Neural progenitor cell (in vitro differentiated cells): ENCODE results near the genes ERLIN1, LBX1, OGA and NFKB2.

DNA sequence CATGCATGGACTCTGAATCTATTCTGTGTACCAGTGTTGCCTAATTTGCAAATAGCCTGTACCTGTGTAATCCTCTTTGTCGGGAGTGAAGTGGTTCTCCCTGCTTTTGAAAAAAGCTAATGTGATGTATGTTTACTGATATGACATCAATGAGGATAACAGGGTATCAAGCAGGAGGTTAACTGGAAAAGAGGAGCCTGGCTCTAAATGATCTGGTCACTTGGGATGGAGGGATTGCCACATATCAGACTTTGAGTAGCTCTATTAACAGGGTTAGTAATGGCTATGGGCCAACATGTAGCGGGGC, 20.0 kb upstream of the CPN1 start:
- RAMPAGE, long total RNA, result no peak

- RAMPAGE, long total RNA, result start-site peak on the plus strand at chr10:100186068-100186190, 11 and 31 reads in 2 replicates
Measured at GRCh38 chr10:100185223-100186273, at the start of gene ERLIN1. ERLIN1 (minus strand) TSS chr10:100186029.

DNA sequence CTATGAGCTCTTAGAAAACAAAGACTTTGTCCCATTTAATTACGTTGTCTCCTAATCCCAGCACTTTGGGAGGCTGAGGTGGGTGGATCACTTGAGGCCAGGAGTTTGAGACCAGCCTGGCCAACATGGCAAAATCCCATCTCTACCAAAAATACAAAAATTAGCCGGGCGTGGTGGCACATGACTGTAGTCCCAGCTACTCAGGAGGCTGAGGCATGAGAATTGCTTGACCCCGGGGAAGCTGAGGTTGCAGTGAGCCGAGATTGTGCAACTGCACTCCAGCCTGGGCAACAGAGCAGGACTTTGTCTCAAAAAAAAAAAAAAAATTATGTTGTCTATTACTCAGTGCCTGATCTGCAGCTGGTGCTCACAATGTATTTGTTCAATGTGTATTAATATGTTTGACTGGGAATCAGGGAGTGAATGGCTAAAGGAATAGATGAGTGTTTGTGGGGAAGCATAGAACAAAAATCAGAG, 5.7 kb upstream of the BLOC1S2 start:
- RAMPAGE, long total RNA, result no peak

GRCh38 chr10:100326923-100327827, 2.9 kb downstream of the PKD2L1 start:
- RAMPAGE, long total RNA, result no peak

DNA sequence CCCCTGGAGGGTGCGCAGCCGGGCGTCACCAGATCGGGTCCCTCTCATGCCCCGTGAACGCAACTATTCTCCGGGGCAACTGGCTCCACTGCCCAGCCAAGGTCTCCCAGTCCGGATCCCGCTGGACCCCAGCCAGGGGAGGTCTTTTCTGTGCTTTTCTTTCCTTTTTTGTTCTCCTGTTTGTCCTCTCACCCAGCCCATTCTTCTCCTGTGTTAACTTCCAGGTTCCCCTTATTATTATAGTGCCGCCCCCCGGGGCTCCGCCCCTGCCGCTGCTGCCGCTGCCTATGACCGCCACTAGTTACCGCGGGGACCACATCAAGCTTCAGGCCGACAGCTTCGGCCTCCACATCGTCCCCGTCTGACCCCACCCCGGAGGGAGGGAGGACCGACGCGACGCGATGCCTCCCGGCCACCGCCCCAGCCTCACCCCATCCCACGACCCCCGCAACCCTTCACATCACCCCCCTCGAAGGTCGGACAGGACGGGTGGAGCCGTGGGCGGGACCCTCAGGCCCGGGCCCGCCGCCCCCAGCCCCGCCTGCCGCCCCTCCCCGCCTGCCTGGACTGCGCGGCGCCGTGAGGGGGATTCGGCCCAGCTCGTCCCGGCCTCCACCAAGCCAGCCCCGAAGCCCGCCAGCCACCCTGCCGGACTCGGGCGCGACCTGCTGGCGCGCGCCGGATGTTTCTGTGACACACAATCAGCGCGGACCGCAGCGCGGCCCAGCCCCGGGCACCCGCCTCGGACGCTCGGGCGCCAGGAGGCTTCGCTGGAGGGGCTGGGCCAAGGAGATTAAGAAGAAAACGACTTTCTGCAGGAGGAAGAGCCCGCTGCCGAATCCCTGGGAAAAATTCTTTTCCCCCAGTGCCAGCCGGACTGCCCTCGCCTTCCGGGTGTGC, 82.2 kb downstream of the PAX2 start:
- RAMPAGE, long total RNA, result no peak

DNA sequence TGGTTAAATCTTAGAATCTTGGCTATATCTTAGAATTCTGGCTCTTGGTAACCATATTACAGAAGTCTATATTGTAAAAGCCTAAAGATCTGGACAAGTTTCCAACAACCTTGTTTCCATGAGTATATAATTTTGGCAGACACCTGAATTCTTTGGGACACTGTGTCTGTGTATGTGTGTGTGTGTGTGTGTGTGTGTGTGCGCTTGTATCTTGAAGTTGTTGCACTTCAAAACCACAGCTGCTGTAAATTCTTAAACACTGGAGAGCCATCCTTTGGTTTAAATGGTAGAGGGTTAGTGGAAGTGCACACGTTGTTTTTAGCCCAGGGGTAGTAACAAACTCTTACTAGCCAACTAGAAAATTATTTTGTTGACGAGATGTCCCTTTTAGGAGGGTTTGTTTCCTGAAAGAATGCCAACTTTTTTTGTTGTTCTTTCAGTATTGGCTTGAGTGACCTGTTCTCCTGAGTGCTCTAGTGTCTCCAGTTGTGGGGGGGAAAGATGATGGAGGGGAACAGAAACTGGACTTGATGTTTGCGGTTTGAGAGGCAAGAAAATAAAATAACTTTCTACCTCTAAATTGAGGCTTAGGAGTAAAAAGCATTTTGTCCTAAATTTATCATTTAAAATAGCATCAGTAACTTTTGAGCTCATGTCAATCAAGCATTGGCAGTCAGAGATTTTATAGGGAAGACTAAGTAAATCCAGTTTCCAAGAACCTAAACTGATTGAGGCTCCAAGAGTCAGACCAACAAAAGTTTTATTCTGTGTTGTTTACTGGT, 6.4 kb upstream of the SEMA4G start:
- RAMPAGE, long total RNA, result no peak

DNA sequence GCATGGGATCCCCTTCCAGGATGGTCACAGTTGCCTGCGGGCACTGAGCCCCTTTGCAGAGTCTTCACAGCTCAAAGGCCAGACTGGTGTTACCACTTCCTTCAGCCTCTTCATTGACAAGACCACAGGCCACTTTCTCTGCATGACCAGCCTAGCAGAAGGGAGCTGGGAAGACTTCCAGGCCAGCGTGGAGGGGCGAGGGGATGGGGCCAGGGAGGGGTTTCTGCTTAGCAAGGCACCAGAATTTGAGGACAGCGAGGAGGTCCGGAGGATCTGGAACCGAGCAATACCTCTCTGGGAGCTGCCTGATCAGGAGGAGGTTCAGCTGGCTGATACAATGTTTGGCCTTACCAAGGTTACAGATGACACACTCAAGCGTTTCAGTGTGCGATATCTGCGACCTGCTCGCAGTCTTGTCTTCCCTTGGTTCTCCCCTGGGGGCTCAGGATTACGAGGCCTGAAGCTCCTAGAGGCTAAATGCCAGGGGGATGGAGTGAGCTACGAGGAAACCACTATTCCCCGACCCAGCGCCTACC, 1.1 kb downstream of the TWNK start:
- RAMPAGE, long total RNA, result no peak

GRCh38 chr10:100999055-100999528, 516 bp upstream of the LZTS2 start:
- RAMPAGE, long total RNA, result no peak

- RAMPAGE, long total RNA, result no peak
Measured at GRCh38 chr10:101123538-101123869, 7.6 kb upstream of the TLX1 start.

- RAMPAGE, long total RNA, result no peak
Measured at GRCh38 chr10:101229326-101230229, at the start of gene LBX1. LBX1 (minus strand) TSS chr10:101229463.

- RAMPAGE, long total RNA, result no peak
Measured at GRCh38 chr10:101510815-101511091, 77.3 kb downstream of the POLL start.

- RAMPAGE, long total RNA, result no peak
Measured at GRCh38 chr10:101781918-101782677, 1.1 kb downstream of the NPM3 start.

DNA sequence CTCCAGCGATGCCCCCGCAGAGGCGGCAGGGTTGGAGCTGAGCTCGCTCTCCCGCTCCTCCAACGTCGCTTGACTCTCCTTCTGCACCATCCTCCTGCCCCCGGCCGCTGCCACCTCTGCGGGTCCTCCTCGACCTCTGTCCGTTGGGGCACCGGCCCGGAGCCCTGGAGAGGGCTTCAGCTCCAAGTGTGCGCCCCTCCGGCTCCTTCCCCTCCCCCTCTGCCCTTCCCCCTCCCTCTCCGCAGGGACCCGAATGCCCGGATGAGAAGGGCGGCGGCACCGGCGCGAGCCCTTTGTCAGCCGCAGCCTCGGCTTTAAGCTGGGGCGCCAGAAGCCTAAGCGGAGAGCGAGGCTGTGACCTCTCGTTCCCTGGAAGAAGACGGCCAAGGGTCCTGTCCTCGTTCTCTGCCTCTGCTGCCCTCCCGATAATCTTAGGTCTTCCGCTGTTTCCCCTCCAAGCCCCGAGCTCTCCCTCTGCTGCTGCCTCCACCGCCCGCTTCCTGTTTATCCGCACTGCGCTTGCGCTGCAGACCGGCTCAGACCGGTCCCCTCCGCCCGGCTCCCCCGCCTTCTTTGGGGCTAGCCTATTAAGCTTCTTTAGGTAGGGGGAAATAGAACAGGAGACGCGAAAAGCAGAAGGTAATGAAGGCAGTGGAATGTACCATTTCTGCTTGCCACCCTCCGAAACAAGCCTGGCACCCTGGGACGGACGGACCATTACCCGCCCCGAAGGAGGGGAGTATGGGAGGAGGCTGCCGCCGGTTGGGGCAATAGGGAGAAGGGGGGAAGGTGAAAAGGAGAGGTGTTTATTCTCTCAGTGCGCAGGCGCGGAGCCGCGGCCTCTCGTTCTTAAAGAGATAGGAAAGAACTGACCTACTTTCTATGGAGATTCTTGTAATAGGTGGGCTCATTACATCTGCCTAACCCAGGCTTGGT, at the start of gene OGA:
TSS of gene OGA (minus strand) at position 512 of the 936 bp plus-strand sequence.
- RAMPAGE, long total RNA, result no peak

GRCh38 chr10:101839308-101840526, 3.9 kb downstream of the KCNIP2 start:
- RAMPAGE, long total RNA, result no peak

- RAMPAGE, long total RNA, result no peak
Measured at GRCh38 chr10:102065512-102066311, 563 bp downstream of the HPS6 start.

GRCh38 chr10:102156882-102157845, 5.0 kb downstream of the NOLC1 start:
- RAMPAGE, long total RNA, result no peak

DNA sequence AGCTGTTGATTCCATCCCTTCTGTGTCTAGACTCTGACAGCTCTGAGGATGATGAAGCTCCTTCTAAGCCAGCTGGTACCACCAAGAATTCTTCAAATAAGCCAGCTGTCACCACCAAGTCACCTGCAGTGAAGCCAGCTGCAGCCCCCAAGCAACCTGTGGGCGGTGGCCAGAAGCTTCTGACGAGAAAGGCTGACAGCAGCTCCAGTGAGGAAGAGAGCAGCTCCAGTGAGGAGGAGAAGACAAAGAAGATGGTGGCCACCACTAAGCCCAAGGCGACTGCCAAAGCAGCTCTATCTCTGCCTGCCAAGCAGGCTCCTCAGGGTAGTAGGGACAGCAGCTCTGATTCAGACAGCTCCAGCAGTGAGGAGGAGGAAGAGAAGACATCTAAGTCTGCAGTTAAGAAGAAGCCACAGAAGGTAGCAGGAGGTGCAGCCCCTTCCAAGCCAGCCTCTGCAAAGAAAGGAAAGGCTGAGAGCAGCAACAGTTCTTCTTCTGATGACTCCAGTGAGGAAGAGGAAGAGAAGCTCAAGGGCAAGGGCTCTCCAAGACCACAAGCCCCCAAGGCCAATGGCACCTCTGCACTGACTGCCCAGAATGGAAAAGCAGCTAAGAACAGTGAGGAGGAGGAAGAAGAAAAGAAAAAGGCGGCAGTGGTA, 8.4 kb downstream of the NOLC1 start:
- RAMPAGE, long total RNA, result no peak

- RAMPAGE, long total RNA, result no peak
Measured at GRCh38 chr10:102394624-102394872, 957 bp upstream of the NFKB2 start.

GRCh38 chr10:102394873-102395819, at the start of gene NFKB2:
NFKB2 (plus strand) TSS chr10:102395705.
- RAMPAGE, long total RNA, result no peak

DNA sequence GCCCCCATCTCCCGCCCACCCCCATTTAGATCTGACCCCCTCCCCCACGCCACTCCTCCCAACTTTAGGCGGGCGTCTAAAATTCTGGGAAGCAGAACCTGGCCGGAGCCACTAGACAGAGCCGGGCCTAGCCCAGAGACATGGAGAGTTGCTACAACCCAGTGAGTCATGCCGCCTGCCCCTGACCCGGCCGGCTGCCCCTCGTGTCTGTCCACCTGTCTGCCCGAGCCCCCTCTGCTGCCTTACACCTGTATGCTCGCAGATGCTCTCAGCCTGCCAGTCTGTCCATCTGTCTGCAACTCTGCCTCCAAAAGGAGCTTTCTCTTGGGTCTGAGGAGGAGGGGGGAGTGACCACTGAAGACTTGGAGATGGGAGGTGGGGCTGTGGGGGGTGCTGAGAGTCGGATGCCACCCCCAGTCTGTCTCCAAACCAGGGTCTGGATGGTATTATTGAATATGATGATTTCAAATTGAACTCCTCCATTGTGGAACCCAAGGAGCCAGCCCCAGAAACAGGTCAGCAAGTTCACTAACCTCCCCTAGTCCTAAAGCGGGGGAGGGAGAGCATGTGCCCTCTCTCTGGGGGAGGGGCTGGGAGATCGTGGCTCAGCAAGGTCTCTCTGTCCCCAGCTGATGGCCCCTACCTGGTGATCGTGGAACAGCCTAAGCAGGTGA, 452 bp downstream of the NFKB2 start:
- RAMPAGE, long total RNA, result no peak